Vein endothelial cell (primary cell): ENCODE measurements around a stretch of chr6.

DNA sequence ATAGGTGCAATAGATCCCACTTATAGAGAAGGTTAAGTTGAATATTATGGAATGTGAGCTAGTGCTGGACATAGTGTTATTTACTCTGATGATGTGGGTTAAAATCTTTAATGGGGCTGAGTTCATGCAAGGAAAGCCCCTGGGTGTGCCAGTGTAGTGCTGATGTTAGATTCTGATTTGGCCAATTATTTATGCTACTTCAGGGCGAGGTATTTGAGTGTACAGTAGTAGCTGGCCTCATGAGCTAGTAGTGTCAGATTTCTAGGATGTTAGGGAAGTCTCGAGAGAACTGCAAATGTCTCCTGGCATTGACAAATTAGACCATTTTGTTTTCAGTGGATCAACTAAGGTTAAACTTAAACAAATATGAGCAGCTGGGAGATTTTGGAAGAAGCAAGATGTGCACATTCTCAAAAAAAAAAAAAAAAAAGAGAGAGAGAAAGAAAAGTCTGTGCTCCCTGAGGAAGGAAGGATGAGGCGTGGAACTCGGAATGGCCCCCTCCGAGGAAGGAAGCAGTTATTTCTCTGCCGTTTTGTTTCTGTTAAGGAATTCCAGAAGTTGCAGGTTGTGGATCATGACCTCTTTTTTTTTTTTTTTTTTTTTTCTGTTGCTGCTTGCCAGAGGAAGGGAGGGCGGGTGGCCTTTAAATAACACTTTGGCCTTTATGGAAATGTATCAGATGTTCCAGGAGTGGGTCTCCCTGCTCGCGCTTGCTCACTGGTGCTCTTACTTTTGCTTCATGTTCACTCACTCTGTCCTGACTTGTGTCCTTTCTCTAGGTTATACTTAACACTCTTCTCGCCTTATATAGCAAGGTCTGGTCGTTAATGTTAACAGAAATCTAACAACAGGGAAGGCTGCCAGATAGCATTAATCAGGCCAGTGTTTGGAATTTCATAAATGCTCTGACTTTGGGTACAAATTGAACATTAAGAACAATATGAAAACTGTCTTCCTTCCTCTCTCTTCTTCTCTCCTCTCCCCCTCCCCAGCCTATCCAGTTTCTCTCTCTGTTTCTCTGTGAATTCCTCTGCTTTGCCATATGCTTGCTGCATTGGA lies 124.5 kb downstream of the TCP11 start:
- CAGE, long polyA plus RNA, result no peak

- CAGE, long polyA plus RNA, result no peak
Observed at GRCh38 chr6:35018825-35020021, 121.9 kb downstream of the TCP11 start.

- CAGE, long polyA plus RNA, result no peak
Observed at GRCh38 chr6:35044794-35045701, 96.1 kb downstream of the TCP11 start.

DNA sequence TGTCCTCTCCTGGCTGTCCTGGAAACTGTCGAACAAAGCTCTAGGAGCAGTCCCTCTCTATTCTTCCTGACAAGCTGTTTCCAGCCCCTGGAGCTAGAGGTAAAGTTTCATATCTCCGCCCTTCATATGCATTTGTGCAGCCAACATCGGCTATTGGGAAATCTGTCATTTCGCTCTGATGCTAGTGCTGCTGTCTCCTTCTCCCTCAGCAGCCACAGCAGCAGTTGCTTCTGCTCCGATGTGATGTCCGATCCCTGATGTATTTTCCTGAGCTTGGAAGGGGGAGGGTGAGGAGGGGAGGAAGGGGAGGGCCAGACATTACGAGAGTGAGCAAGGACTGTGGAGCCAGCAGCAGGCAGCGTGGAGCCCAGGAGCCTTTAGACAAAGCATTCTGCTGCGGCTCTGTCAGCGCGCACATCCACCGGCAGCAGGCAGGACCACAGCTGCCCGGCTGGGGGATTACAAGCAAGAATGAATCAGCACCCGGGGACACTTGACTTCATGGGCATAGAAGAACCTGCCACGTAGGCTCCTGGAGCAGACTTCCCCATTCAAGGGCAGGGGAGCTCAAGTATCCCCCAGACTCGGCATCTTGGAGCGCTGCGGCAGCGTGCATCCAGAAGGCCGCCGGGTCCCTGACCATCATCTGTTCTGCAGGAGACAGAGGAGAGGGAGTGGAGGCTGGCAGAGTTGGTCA lies 83.1 kb downstream of the TCP11 start:
- CAGE, long polyA plus RNA, result no peak

GRCh38 chr6:35080812-35081724 lies 60.1 kb downstream of the TCP11 start:
- CAGE, long polyA plus RNA, result no peak

DNA sequence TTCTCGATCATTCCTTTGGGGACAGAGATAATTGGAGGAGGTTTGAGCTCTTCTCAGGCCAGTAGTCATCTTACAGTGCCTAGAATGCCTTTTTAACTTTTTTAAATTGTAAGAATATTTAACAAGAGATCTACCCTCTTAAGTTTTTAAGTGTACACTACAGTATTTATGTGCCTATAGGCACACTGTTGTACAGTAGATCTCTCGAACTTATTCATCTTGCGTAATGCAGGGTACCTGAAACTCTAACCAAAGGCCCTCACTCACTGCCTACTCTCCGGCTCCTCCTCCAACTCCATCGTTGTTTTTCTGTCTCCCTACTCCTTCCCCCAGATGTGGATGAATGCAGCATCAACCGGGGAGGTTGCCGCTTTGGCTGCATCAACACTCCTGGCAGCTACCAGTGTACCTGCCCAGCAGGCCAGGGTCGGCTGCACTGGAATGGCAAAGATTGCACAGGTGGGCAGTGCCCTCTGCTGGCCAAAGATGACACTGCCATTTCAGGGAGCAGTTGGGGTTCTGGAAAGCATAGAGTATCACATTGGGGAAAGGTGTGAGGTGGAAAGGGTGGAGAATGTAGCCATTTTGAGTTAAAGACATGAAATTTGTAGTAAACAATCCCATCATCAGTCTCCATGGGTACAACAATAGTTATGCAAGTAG lies 18.6 kb upstream of the ZNF76 start:
- CAGE, long polyA plus RNA, result no peak

DNA sequence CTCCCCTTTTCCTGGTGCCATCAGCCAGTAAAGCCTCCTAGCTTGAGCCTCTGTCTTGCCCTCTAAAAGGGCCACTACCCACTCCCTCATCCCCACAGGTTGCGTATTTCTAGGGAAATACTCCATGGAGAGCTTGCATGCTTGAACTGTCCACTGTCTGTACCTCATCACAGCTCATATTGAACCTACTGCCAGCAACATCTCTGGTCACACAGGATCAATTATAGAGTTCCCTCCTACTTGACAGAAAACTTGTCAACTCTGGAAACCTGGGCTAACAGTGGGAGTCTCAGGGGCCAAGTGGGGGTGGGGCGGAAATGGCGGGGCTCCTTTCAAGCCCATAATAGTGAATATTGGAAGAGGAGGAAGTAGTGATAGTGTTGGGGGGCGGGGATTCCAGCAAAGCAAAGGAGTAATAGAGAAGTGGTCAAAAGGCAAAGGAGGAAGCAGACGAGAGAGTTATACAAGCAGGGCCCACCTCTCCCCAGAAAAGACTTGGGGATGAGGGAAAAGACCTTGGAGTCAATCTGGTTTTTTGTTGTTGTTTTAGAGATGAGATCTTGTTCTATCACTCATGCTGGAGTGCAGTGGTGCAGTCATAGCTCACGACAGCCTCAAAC lies 2.0 kb downstream of the DEF6 start:
- CAGE, long polyA plus RNA, result no peak

DNA sequence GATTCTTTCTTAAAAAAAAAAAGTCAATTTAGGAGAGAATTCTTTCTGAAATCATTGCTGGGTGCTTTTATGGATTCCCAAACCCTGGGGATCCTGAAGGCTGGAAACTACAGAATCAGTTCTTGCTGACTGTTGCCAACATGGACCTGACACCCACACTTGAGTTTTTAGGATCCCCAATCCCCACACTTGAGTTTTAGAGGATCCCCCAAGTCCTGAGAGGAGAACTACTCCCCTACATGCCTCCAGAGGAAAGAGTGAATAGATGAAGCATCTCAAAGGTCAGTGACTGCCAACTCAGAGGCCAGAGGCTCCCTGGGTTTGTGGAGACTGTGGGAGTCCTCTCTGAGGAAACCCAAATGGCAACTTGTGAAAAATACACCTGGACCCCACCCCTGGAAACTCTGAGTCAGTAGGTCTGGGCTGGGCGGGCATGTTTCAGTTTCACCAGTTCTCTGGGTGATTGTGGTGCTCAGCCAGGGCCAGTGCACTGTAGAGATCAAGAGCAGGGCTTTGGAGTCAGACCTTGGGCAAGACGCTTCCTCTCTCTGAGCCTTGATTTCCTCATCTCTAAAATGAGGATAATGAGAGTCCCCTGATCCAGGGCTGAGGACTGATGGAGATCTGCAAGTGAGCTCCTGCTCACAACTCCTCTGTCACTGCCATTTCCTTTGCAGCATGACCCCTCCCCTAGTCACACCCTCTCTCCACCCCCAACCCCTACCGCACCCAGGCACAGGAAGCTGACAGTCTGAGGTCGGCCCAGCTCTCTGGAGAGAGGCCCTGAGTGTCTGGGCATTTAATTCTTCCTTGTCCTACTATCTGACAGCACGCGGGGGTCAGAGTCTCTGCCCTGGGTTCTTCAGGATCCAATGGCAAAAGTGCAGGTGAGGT lies 5.0 kb downstream of the DEF6 start:
- CAGE, long polyA plus RNA, result no peak

DNA sequence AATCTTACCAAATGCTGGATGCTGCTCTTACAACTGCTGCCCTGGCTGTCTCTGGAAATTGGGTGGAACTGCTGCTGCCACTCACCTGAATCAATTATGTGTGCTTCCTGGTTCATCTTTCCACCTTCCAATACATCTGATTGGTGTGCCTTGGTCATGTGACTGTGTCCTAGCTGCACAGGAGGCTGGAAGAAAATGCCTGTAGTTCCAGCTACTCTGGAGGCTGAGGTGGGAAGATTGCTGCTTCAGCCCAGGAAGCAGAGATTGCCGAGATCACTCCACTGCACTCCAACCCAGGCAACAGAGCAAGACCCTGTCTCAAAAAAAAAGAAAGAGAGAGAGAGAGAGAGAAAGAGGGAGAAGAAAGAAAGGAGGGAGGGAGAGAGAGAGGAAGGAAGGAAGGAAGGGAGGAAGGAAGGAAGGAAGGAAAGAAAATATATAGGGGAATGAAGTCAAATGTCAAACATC lies 14.2 kb upstream of the PPARD start:
- CAGE, long polyA plus RNA, result no peak

DNA sequence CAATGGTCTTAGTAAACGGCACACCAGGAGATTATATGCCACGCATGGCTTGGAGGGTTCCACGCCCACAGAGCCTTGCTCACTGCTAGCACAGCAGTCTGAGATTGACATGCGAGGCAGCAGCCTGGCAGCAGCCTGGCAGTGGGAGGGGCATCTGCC lies 10.2 kb upstream of the PPARD start:
- CAGE, long polyA plus RNA, result no peak

- CAGE, long polyA plus RNA, result no peak
Observed at GRCh38 chr6:35402534-35402986, 49.6 kb upstream of the FANCE start.

DNA sequence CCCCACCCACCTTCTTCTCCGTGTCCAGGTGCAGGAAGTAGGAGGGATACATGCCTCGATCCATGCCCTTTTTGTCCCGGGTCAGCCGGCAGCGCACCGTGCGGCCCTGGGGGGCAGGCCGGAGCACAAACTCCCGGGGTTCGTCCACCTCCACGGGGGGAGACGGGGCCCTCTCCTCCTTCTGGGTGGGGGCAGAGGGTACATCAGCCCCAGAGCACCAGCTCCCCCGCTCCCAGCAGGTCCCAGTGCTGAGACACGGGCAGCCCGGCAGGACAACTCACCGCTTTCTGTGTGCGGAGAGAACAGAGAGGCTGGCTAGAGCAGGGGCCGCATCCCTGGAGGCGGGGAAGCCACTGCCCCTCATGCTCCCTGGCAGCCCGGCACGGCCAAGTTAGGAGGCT lies 6.7 kb downstream of the TULP1 start:
- CAGE, long polyA plus RNA, result no peak

GRCh38 chr6:35543354-35543930 lies 30.7 kb upstream of the TULP1 start:
- CAGE, long polyA plus RNA, result no peak

- CAGE, long polyA plus RNA, result no peak
Observed at GRCh38 chr6:35564704-35565670, 52.3 kb upstream of the TULP1 start.

DNA sequence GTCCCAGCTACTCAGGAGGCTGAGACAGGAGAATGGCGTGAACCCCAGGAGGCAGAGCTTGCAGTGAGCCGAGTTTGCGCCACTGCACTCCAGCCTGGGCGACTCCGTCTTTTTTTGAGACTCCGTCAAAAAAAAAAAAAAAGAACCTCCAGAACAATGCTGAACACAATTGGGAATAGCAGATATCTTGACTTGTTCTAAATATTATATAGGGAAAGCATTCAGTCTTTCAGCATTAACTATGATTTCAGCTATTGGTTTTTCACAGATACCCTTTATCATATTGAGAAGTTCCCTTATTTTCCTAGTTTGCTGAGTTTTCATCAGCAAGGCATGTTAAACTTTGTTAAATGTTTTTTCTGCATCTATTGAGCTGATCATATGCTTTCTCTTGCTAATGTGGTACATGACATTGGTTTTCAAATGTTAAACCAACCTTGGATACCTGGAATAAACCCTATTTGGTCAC lies 30.4 kb downstream of the FKBP5 start:
- CAGE, long polyA plus RNA, result no peak

DNA sequence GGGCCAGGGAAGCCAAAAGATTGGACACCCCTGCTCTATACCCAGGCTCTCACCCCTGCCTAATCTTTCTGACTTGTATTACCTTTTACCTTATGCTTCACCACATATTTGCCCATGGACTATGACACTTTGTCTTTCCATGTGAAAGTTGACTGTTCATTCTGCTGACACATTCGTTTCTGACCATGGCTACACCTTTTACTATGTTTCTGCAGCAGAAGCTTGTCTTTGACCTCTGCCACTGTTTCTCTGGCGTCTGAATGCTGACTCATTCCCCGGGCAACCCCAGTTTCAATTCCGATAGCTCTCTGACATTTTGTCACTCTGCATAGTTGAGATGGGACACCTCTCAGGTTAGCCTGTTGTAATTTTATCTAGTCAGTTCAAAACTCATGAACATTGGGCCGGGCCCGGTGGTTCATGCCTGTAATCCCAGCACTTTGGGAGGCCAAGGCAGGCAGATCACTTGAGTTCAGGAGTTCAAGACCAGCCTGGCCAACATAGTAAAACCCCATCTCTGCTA lies 50.7 kb downstream of the SLC26A8 start:
- CAGE, long polyA plus RNA, result no peak

GRCh38 chr6:36028621-36029398 lies 1.2 kb downstream of the MAPK14 start:
- CAGE, long polyA plus RNA, result no peak

- CAGE, long polyA plus RNA, result no peak
Observed at GRCh38 chr6:36129996-36130147, 441 bp upstream of the MAPK13 start.

DNA sequence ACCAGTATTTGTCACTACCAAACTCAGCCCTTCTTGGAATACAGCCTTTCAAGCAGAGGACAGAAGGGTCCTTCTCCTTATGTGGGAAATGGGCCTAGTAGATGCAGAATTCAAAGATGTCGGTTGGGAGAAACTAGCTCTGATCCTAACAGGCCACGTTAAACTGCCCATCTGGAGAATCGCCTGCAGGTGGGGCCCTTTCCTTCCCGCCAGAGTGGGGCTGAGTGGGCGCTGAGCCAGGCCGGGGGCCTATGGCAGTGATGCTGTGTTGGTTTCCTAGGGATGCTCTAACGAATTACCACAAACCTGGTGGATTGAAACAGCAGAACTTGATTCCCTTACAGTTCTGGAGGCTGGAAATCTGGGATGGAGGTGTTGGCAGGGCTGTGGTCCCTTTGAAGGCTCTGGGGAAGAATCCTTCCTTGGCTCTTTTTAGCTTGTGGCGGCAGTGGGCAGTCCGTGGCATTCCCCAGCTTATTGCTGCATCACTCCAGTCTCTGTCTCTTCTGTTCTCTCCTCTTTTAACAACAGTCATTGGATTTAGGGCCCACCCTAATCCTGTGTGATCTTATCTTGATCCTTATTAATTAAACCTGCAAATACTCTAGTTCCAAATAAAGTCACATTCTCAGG lies 9.2 kb downstream of the MAPK13 start:
- CAGE, long polyA plus RNA, result no peak

DNA sequence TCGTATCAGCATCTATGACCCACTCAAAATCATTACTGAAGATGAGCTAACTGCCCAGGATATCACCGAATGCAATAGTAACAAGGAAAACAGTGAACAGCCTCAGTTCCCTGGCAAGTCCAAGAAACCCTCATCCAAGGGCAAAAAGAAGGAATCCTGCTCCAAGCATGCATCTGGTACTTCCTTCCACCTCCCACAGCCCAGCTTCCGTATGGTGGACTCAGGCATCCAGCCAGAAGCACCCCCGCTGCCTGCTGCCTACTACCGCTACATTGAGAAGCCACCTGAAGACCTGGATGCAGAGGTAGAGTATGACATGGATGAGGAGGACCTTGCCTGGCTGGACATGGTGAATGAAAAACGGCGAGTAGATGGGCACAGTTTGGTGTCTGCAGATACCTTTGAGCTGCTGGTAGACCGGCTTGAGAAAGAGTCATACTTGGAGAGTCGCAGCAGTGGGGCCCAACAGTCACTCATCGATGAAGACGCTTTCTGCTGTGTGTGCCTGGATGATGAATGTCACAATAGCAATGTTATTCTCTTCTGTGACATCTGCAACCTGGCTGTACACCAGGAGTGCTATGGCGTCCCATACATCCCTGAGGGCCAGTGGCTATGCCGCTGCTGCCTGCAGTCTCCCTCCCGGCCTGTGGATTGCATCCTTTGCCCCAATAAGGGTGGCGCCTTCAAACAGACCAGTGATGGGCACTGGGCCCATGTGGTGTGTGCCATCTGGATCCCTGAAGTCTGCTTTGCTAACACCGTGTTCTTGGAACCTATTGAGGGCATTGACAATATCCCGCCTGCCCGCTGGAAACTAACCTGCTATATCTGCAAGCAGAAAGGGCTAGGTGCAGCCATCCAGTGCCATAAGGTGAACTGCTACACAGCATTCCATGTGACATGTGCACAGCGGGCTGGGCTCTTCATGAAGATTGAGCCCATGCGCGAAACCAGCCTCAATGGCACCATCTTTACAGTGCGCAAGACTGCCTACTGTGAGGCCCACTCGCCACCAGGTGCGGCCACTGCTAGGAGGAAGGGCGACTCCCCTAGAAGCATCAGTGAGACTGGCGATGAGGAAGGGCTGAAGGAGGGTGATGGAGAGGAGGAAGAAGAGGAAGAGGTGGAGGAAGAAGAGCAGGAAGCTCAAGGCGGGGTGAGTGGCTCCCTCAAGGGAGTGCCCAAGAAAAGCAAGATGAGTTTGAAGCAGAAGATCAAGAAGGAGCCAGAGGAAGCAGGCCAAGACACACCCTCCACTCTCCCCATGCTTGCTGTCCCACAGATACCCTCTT lies 4.4 kb downstream of the BRPF3 start:
- CAGE, long polyA plus RNA, result no peak